Foreskin fibroblast (primary cell): ENCODE data around the genes GTF3C2 and PPM1G.

DNA sequence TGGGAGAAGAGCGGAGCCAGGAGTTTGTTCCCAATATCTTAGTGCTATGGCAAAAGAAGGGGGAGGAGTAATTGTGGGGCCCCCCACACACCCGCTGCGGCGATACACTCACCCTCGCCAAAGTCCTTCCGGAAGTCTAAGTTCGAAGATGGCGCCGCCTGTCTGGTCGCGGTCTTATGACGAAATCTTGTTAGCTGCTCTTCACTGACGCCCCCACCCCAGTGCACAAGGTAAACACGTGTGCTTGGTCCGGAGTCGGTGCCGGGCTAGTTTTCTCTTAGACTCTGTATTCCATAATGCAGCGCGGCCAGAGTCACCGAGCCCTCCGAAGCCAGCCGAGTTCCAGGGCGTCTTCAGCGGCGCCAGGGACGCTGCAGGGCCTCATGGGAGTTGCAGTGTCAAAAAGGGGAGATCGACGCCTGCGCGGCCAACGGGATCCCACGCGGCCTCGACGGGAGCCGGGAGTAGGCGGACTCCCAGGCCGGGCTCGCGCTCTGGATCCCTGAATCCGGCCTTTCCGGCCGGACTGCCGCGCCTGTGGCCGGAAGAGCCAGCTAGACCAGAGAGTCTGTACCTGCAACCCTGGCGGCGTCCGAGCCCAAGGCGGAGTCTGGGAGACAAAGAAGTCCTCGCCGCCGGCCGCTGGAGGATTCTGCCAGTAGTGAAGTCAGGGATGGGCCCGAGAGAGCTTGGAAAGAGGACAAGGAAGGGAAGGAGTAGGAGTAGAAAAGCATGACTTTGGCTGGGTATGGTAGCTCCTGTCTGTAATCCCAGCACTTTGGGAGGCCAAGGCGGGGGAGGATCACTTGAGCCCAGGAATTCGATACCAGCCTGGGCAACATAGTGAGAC is at the start of gene GTF3C2:
TSS of gene GTF3C2 (minus strand) at position 138 of the 850 bp plus-strand sequence.
- RRBS, result 2% methylated on average over 11 of the region's 57 CpGs

- RRBS, result no CpG with 5 or more reads among the region's 5 CpGs
Observed at GRCh38 chr2:27371975-27372704, 1.7 kb downstream of the SNX17 start.

DNA sequence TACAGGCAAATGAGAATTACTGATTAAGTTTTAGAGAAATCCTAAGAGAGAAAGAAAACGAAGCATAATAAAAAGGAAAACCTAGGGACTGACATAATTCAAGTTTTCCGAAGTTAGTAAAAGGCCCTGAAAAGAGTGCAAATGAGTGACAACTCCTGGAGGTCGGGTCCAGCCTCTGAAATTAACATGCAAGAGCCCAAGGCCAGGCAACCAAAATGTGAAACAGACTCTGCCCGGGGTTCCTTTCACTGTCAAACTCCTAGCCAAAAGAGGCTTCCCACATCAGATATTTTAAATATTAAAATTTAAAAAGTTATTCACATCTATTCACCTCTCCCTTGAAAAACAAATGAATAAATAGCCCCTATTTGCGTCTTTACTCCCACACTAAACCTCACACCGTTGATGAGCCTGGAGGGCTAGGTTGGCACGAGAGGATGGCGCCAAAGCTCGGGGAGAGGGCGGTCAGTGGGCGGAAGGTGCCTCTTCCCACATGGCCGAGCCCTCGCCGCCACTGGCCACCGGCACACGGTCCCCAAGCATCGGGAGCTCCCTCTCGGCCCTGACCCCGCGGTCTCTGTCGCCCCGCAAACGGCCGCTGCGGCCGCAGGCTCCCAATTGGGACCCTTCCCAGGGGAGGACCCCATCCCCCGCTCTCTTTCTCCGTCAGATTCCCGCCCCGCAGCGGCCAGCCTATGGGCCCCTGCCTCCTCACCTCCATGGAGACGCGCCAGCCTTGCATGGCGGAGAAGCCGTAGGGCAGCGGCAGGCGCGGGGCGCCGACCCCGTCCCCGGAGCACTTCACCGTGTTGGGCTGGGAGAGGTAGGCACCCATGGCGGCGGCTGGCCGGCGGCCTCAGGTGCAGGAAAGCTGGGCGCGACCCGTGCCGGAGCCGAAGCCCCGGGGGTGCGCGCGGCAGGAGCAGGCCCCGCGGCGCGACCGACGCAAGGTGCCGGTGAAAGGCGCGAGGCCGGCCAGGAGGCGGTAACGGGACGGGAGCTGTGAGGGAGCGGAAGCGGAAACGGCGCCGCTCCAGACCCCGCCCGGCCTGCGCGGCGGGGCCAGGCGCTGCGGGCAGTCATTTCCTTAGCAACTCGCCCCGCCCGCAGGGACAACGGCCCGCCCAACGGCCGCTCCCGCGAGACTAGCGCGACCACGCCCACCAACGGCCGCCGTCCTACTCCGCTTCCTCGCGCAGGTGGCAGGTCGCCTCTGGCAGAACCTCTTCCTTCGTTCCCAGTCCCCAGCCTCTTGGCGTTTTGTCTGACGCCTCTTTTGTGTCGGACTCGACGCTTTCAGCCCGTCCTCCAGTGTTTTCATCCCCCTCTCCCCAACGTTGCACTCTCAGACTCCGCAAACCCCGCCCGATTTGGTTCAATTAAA is at the start of gene PPM1G:
TSS of gene PPM1G (minus strand) at position 1,004 of the 1,384 bp plus-strand sequence.
- RRBS, result 2% methylated on average over 32 of the region's 111 CpGs

GRCh38 chr2:27493918-27494655 is 913 bp downstream of the FNDC4 start:
- RRBS, result 72% methylated on average over 9 of the region's 27 CpGs

DNA sequence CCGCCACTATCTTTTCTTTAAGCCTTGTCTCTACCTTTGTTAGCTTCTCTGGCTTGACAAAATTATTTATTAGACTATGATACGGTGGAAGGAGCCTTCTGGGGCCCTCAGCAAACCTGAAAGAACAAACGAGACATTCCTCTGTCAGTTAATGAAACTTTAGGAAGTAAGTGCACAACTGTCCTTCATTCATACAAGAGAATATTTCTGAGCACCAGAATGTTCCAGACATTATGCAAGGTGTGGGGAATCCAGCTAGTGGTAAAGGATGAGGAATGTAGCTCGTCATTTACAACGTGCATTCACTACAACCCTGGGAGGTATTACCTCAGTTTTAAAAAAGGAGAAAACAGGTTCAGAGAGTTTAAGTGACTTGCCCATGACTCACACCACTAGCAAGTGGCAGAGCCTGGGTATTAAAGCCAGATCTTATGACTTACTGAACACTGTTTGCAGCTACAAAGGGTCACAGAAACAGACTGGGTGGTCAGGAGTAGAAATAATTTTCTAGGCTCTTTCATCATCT is 947 bp downstream of the CCDC121 start:
- RRBS, result no CpG with 5 or more reads among the region's 5 CpGs

DNA sequence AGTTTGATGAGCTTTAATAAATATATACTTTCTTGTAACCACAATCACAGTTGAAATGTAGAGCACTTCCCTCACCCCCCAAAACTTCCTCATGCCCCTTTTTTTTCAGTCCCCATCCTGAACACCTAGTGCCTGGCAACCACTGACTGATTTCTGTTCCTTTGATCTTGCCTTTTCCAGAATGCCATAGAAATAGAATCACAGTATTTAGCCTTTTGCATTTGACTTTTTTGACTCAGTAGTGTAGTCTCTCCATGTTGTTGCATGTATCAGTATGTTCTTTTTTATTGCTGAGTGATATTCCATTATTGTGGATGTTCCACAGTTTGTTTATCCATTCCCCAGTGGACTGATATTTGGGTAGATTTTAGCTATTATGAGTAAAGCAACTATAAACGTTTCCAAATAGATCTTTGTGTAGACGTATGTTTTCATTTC is 14.0 kb downstream of the SUPT7L start:
- RRBS, result no CpG with 5 or more reads among the region's 2 CpGs

DNA sequence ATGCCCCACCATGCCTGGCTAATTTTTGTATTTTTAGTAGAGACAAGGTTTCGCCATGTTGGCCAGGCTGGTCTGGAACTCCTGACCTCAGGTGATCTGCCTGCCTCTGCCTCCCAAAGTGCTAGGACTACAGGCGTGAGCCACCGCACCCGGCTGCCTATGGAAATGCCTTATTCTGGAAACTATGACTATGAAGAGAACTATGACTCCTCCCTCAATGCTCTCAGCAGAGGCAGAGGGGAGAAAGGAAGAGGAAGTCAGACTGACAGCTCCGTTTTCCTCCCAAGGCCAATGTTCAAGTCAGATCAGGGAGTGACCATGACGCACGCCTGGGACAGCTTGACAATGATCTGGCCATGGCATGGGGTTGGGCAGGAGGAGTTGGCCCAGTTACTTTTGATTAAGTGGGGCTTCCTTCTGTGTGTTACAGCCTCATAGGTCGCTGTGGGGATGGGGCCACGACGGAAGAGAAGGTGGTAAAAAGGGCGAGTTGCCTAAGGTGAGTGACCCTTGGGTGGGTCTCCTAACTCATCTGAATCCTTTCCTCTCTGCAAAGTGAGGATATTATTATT is 44.2 kb upstream of the MRPL33 start:
- RRBS, result no CpG with 5 or more reads among the region's 11 CpGs

DNA sequence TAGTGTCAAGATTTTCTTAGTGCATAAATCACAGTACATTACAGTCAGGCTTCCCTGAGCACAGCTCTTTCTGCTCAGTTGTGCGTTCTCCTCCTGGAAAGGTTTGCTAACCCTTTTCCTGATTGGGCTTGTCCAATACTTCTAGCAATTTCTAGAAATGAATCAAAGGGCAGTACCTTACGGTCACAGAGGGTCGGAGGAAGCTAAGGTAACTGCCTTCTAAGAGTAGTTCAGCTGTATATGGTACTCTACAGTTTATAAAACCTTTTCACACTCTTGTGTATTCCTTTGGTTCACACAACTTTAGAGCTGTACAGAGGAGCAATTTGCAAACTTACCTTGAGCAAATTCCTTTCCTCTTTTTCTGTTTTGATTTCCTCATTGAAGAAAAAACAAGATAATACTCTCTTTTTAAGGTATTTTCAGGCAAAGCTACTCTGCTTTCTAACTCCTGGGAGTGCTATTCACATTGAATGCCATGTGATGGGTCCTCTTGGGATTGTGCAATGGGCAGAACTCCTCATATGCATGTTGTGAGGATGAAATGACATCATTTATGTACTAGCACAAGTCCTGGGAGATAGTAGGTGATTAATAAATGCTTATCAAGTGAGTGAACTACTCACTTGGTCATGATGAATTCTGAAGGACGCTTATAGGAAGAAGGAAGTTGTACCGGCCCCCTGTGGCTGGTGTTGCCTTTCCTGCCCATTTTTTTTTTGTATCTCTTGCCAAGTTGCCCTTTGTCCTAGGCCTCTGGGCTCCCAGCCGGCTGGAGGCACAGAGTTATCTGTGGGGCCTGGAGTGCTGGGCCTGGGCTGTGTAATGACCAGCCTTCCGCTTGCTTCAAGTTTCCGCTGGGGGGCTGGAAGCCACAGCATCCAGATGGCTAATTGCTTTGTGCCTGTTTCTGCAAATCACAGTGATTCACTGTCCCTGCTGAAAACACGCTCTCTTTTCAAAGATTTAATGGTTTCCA is 34.0 kb upstream of the MRPL33 start:
- RRBS, result 25% methylated on average over 2 of the region's 9 CpGs

GRCh38 chr2:27890919-27891437 is 449 bp downstream of the BABAM2 start:
- RRBS, result no CpG with 5 or more reads among the region's 19 CpGs

DNA sequence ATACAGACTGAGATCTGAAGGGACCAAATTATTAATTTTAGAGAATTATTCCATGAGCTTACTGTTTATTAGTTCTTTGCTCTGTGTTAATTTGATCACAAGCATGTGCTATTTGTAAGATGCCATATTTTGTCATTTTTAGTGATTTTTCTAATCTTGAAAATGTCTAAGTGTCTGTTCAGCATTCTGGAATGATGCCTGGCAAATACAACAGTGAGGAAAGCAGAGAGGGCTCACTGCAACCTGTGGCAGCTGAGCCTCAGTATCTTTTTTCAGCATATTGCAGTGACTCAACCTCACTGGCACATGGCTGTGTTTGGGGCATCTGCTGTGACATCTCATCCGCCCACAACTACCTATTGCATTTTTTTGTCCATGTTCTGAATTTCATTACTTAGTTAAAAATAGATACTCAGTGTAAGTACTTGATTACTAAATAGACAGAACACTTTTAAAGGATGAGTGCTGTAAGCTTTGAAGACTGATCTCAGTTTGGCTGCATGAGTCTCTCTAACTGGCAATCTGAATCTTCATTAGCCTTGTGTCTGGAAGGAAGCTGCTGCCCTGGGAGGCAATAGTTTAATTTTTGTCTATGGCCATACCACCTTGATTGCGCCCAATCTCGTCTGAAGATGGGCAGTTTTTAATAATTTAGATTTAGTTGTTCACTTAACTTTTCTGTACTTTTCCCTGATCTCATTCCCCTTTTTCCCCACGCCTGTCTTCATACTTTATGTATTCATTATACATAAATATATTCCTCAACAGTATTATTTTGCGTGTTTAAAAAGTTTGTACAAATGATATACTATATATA is 10.8 kb downstream of the BABAM2 start:
- RRBS, result no CpG with 5 or more reads among the region's 5 CpGs

- RRBS, result no CpG with 5 or more reads among the region's 2 CpGs
Observed at GRCh38 chr2:28280862-28281250, 111.8 kb upstream of the FOSL2 start.

DNA sequence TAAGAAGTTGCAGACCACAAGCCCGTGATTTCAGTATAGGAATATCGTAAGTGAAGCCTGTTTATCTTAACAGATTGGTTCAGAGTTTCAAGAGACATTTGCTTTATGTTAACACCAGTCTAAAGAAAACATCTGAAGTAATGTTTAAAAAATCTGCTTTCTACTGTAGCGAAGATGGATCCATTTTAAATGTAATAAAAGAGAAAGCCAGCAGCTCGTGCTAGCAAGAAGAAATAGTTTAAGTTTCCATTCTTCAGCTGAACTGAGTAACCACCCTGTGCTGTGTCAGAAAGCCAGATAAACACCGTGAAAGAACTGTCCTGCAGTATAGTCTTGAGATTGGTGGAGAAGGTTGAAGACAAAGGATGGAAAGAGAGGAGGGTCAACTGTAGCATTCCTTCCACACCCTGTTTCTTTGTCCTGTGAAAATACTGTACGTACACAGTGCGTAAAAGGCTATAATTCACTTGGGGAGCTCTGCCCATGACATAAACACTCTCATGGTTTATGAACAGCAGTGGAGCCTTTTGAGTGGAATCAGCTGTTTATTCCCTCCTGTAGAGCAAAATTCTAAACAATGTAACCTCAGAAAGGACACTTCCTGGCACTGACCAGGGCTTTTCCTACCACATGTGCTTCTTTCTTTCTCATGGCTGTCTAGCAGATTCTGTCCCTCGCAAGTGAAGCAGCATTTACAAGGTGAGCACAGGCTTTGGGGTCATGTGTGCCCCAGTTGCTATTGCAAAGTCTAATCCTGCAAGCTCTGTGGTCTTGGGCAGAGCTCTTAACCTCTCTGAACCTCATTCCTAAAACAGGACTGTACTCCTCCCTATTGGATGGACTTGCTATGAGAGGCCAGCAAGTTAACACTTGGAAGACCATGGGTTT is 91.7 kb upstream of the FOSL2 start:
- RRBS, result no CpG with 5 or more reads among the region's 8 CpGs

- RRBS, result no CpG with 5 or more reads among the region's 31 CpGs
Observed at GRCh38 chr2:28344578-28345210, 48.0 kb upstream of the FOSL2 start.

- RRBS, result no CpG with 5 or more reads among the region's 12 CpGs
Observed at GRCh38 chr2:28355956-28356606, 36.6 kb upstream of the FOSL2 start.

DNA sequence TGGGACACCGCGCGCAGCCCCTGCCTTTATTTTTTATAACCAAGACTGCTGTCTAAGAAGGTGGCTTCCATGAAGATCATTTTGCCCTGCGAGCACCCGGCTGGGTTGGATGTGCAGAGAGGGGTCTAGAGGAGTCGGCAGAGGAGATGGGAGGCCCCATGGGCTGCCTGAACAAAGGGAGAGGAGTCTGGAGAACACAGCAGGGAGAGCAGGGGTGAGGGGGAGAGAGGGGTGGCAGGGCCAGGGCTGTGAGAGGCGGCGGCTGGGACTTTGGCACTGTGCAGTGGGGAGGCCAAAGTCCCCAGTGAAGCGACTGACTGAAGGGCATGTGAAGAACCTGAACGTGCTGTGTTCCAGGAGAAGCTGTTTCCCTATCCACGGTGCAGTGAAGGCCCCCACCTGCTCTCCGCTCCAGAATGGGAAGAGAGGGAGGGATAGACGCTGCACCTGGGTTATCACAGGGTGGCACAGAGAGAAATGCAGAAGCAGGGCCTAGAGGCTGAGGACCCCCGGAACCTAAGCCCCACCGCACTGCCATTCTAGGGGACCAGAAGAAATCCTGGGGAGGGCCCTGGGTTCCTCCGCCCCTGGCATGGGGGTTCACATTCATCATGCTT is 24.9 kb upstream of the FOSL2 start:
- RRBS, result no CpG with 5 or more reads among the region's 16 CpGs

- RRBS, result no CpG with 5 or more reads among the region's 16 CpGs
Observed at GRCh38 chr2:28398130-28399294, 5.9 kb downstream of the FOSL2 start.

DNA sequence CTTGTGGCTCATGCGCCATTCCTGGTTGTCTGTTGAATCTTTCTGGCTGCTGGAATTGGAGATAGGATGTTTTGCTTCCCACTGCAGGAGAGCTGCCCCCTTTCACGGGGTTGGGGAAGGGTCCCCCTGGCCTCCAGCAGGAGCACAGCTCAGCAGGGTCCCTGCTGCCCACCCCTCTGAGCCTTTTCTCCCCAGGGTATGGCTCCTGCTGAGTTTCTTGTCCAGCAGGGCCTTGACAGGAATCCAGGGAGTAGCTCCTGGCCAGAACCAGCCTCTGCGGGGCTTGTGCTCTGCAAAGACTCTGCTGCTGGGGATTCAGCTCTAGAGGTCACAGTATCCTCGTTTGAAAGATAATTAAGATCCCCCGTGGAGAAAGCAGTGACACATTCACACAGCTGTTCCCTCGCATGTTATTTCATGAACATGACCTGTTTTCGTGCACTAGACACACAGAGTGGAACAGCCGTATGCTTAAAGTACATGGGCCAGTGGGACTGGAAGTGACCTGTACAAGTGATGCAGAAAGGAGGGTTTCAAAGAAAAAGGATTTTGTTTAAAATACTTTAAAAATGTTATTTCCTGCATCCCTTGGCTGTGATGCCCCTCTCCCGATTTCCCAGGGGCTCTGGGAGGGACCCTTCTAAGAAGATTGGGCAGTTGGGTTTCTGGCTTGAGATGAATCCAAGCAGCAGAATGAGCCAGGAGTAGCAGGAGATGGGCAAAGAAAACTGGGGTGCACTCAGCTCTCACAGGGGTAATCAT is 21.3 kb downstream of the FOSL2 start:
- RRBS, result no CpG with 5 or more reads among the region's 9 CpGs

DNA sequence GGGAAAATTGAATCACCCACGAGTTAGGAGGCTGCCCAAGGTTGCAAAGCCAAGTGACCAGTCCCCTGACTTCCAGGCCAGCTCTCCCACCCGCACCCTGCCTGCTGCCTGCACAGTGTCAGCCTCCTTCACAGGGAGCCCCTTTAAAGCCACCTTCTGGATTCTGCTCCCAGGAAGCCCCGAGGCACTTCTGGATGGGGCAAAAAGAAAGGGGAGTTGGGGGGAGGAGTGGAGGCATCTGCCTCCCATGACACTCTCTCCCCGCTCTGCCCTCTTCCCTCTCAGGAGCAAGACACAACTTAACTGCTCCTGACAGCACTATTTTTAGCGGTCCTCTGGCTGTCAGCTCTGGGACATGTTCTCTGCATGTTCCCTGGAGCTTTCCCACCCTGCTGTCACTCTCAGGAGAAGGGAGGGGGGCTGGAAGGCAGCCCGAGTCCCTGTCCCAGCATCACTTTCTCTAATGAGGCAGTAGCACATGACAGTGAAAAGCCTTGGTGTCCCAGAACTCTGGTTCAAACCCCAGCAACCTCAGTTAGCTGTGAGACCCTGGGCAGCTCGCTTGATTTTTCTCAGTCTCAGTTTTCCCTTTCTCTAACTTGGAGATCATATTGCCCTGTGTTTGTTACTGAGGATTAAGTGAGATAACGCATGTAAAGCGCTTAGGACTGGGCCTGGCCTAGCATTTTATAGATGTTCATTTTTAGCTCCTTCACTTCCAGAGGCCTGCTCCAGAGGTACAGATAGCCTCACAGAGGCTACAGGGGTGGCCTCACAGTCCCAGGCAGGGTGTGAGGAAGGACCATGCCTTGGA is 32.4 kb downstream of the PLB1 start:
- RRBS, result no CpG with 5 or more reads among the region's 9 CpGs

DNA sequence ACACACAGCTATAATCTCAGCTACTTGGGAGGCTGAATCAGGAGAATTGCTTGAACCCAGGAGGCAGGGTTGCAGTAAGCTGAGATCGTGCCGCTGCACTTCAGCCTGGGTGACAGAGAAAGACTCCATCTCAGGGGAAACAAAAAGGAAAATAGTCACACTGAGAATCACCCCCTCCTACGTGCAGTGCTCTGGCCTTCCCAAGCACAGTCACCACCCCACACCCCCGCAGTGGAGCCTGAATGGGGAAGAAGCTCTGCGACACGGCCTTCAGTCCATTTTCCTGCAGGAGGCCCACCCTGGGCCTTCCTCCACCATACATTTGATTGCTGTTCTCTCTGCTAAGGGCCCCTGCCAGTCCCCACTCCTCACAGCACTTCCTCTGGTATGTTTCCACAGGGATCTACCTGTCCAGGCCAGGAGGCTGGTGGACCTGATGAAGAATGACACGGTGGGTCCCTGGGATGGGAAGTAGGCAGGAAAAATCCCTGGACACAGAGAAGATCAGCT is 81.9 kb downstream of the PLB1 start:
- RRBS, result no CpG with 5 or more reads among the region's 7 CpGs

- RRBS, result no CpG with 5 or more reads among the region's 14 CpGs
Observed at GRCh38 chr2:28587731-28588795, 92.2 kb downstream of the PLB1 start.